A375 (cell line): ENCODE results near the gene ZC3H7B.

DNA sequence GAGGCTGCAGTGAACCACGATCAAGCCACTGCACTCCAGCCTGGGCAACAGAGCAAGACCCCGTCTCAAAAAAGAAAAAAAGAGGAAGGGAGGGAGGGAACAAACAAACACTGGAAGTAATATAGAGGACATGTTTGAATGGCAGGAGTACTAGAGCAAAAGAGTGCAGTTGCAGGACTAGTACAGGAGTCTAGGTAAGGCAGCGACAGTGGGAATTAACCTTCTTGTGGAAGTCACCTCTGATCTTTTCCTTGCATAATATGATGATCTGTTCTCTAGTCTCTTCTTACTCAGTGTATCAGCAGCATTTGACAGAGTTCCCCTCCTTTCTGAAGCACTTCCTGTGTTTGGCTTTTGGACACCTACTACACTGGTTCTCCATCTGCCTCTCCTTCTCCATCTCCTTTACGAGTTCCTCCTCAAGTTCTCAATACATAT is 57.1 kb upstream of the ADSL start:
- RAMPAGE, long total RNA = no peak

GRCh38 chr22:40323056-40323408 is 23.3 kb upstream of the ADSL start:
- RAMPAGE, long total RNA = no peak

DNA sequence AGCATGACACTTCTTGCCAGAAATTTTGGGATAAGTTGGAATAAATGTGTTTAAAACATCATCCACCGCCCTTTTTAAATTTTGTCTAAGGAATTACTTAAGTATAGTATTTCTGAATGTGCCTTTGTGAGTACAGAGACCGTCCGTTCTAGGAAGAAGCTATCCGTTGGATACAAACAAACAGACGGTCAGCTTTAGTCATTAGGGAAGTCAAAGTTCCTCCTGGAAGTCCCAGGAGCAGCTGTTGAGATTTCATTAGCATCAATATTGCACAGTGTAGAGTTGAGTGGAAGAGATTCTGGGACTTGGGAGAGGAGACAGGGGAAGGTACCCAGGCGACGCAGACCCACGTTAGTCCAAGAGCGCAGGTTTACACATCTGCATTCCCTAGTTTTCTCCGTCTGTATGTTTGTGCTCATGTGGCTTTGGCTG is 15.7 kb upstream of the ADSL start:
- RAMPAGE, long total RNA = no peak

GRCh38 chr22:40492184-40492701 is 121.8 kb downstream of the SGSM3 start:
- RAMPAGE, long total RNA = no peak

- RAMPAGE, long total RNA = no peak
These were observed 92.8 kb downstream of the MRTFA start for GRCh38 chr22:40543627-40544227.

DNA sequence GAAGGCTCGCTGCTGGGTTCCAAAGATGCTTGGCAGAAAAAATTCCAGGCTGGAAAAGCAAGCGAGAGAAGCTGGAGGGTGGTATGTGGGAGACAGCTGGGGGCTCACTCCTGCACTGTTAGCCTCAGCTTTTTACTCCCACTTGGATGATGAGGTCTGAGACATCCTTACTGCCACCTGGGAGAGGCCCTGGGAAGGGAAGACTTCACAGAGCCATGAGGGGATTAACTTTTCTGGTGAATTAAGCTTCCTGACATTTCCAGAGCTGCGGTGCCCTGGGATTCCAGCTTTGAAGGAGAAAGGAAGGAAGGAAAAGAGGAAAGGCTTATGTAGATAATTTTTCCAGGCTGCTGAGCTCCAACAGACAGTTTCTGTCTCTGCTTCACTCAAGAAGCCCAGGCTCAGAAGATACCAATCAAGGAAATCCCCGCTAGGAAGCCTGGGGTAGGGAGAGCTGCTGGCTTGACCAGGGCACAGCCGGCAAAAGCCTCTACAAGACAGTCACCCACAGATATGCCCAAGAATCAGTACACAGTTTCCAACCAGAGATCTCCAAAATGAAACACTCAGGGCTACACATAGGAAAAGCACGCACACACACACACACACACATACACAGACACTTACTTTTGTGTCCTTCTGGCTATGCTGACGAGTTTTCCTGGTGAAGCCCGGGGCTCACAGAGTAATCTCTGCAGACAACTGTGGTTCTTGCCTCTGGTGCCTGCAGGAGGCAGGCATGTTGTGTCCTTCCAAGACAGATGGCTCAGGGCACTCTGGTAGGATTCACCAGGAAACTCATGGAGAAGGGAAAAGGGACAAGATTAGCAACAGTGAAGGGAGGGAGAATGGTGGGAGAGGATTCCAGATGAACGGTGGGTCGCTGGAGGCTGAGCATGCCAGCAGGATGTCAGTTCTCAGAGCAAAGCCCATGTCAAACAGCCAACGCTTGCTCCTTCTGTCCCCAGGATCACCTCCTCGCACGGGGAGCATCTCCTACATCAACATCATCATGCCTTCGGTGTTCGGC is 1.0 kb downstream of the MCHR1 start:
- RAMPAGE, long total RNA = no peak

GRCh38 chr22:41021455-41022449 is 70.6 kb downstream of the RBX1 start:
- RAMPAGE, long total RNA = no peak

GRCh38 chr22:41103093-41103657 is 10.8 kb downstream of the EP300 start:
- RAMPAGE, long total RNA = no peak

- RAMPAGE, long total RNA = no peak
These were observed 10.7 kb downstream of the CHADL start for GRCh38 chr22:41229946-41230514.

DNA sequence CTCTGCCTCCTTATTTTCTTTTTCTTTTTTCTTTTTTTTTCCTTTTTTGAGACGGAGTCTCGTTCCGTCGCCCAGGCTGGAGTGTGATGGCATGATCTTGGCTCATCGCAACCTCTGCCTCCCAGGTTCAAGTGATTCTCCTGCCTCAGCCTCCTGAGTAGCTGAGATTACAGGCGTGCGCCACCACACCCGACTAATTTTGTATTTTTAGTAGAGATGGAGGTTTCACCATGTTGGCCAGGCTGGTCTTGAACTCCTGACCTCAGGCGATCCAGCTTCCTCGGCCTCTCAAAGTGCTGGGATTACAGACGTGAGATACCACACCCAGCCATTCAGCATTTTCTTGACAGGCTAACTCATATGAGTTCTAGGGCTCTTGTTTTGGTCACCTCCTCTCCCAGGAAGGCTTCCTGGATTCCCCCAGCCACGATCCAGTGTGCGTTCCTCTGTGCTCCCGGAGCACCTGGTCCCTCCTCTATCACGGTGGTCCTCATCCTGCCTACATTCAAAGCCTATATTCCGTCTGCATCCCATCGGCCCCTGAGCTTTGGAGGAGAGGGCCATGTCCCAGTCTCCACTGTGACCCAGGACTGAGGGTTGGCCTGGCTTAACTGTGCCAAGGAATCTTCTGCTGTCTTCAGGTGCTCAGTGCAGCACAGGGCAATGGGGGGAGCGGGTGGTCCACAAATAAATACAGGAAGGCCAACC is 18.0 kb upstream of the CHADL start:
- RAMPAGE, long total RNA = no peak

GRCh38 chr22:41260209-41260601 is 19.5 kb upstream of the CHADL start:
- RAMPAGE, long total RNA = no peak

GRCh38 chr22:41280072-41280641 is 5.8 kb downstream of the RANGAP1 start:
- RAMPAGE, long total RNA = no peak

DNA sequence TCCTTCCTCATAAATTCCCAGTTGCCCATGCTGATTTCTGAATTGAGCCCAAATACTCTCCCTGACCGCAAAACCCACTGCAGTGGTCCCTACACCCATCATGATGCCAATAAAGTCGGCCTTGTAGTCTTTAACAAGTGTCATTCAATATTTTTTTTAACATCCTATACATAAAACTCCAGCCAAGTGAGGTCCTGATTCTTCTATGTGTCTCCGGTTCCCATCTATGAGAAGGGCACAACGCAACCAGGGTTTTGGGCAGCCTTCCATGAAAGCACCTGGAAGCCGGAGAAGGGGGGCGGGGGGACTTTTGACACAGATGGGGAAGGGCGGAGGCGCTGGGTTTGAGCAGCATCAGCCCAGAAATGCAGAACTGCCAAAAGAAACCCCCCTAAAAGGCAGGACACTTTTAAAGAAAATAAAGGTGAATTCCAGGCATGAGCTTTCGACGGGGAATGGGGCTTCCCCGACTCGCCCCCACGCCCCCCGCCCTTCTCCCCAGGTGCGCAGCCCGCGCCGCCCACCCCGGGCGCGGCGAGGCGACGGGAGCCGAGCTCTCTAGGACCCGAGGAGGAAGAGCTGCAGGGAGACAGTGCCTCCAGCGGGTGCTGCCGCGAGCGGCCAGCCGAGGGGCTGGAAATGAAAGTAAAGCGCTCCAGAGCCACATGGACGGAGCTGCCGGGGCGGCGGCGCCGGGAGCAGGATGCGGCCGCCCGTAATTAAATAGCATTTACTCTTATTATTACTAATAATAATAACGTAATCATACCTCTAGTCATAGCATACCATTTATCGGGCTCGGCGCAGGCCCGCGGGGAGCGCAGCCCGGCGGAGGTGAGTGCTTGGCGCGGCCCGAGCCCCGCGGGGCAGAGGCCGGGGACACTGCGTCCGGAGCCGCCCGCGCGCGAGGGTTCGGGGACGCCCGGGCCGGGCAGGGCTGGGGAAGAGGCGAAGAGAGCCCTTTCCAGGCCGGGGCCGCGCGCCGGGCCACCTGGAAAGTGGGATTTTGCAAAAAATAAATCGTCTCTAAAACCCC is at the start of gene ZC3H7B:
TSS of gene ZC3H7B (plus strand) at position 587 of the 1,036 bp plus-strand sequence.
- RAMPAGE, long total RNA = start-site peak on the plus strand centred at position 616 of the sequence, 92 bp wide, 60 and 111 reads in 2 replicates

DNA sequence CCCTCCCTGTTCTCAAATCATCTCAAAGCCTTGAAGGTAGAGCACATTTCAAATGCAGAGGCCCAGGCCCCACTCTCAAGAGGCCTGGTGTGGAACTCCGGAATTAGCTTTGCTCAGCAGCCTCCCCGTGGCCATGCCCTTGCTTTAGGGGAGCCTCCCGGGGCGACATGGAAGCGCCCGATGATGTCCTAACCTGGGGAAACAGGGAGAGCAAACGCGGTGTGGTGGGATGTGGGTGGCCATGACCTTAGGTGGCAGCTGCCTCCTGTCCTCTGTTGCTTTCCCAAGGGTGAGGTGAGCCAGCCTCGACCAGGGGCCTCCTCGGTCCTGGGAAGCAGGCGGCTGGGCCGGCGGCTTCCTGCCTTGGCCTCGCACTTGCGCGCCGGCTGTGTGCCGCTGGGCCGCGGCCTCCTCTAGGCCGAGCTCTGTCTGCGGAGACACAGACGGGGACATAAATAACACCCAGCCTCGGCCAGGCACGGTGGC is 31.0 kb downstream of the TEF start:
- RAMPAGE, long total RNA = no peak

- RAMPAGE, long total RNA = no peak
These were observed 9.6 kb downstream of the TOB2 start for GRCh38 chr22:41436871-41437452.

DNA sequence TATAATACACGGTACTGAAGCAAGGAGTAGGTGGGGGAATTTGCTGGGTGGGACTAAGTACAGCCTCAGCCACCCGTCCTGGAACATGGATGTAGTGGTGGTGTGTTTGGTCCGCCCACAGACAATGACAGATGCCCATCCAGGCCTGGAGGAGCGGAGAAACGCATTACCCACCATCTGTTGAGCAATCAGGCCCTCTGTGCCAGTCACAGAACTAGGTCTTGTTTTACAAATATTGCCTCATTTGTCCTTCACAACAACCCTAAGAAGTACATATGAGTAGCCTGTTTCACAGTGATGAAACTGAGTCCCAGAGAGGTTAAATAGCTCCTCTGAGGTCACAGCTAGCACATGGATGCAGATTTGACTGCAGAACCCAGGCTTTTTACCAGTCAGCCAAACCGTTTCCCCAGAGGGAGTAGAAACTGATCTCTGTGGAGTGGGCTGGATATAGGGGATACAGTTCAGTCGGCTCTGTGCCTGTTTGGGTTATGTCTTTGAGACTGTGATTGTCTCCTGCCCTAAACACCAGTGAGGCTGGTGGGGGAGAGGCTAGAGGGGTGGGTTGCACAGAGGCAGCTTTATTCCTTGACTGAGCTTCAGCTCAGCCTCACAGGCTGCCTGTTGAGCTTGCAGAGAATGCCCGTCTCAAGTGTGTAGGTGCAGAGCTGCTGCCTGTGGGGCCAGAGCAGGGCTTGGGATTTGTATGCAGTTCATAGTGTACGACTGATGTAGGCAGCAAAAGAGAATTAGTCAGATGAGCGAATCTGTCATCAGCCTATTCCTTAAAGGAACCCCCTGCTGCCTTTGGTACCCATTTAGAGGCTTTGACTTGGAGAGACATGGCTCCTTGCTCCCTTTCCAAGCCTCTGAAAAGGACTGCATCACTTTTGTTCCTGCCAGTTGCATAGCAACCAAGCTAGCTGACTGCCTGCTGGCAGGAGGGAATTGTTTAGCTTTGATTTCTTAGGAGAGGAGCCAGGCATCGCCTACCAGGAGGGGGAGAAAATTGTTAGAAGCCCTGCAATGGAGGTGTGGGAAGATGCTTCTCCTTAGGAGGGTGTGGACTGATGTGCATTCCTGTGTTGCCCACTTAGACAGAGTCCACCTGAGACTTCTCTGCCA is 10.6 kb downstream of the ACO2 start:
- RAMPAGE, long total RNA = no peak

GRCh38 chr22:41518318-41518862 is 25.9 kb downstream of the POLR3H start:
- RAMPAGE, long total RNA = no peak

DNA sequence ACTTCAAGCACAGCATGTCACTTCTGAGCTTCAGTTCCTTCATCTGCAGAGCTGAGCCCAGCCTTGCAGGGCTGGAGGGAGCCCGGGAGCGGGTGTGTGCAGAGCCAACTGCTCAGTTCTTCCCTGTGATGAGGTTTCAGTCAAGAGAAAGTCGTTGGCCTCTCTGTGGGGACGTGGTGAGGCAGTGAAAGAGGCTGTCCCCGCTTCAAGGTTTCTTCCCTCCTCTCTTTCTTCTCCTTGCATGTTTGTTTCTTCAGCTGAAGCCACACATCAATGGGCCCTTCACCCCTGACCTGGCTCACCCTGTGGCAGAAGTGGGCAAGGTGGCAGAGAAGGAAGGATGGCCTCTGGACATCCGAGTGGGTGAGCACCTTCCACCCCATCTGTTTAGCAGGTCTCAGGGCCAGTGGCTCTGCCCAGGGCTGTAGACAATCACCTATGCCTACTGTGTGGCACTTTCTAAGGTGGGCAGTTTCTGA is 24.3 kb downstream of the POLR3H start:
- RAMPAGE, long total RNA = no peak

DNA sequence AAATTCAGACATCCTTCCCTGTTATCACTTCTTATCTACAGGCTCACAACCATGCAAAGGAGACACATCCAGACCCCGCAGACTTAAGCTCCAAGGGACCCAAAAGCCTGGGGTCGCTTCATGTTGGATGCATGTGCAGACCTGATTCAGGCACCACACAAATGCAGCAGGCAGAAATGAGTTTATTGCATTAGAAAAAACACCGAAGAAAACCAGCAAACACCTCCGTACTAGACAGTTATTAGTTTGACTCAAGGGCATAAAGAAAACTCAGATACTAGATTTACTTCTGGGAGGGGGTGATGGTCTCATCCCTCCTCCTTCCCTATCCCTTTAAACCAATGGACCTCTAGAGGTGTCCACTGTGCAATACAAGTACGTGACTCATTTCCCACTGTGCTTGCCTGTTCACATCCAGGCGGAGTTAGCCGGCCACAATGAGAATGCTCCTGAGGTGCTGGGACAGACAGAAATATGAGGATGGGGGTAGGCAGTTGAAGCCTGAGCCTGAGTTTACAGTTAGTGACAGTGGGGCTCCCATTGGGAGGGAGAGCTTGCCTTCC is 8.3 kb upstream of the PMM1 start:
- RAMPAGE, long total RNA = no peak

DNA sequence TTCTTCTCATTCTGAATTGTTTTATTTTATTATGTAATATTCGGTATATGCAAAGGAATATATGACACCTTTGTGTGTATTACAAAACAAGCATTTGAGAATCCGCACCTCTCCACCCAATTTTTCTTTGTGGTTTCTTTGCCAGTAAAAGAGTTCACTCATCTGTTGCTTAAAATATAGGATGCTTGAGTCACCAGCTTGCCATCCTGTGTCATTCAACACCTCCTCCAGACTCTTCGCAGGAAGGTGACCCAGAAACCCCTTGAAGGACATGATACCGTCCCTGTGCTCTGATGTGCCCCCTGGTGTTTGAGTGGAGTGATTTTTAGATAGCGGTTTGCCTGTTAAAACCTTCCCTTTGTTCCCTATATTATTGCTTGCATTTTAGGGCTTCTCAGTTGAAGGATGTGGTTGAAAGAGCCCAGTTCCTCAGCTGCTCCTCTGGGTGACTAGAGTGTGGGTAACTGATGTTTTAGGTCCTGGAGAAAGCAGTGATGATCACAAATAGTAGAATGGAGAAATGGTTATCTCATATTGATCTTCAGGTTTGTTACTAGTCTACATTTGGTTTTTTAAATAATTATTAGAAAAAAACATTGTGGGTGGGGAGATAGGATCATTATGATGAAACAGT is 24.7 kb downstream of the SREBF2 start:
- RAMPAGE, long total RNA = no peak